K562 (cell line): Measurements from ENCODE around the gene GCM2.

DNA sequence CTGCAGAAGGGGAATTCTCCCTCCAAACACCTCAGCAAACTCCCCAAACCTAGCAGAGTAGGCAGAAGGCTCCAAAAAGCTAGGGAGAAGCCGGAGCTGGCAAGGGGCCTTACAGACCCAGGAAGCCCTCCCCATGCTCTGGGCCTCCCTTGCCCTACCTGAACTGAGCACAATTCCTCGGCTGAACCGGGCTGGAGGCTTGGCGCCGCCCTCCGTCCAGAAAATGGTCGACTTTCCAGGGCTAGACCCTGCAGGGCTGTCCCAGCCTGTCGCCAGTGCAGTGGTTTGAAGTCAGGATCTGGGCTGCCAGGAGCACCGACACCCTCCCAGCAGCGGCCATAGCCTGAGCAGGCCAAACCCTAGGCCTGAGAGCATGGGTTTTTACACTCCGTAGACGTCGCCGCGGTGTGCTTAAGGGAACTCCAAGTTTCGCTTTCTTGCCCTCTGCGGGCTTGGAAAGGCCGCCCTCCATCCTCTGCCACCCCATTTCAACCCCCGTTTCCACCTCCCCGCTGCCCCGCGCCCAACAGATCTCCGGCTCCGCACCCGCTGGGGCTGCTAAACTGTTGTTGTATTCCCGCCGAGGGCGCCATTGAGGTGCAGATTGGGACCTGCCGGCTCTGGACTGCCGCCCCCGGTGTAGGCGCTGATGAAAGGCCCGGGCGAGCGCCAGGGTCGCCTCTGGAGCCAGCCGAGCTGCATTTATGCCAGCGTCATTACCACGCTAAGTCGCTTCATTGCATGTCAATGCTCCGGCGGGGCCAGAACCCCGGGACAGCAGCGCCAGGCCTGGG lies 2.1 kb upstream of the TFAP2A start:
- RAMPAGE, long total RNA: no peak
- RRBS: 82% methylated on average over 17 of the region's 44 CpGs
PRO-cap:
- standard: no peak
- CoPRO, capped RNA only, 2 experiments: no peak in any of the 2 experiments
- CoPRO, capped and uncapped RNA, 2 experiments: no peak in any of the 2 experiments
- CoPRO, uncapped RNA only, 2 experiments: no peak in any of the 2 experiments
CAGE:
- cytosol, long polyA plus RNA: no peak
- long polyA plus RNA: no peak
- nucleolus, long total RNA: no peak
- nucleus, long polyA plus RNA: no peak

- RAMPAGE, long total RNA: no peak
- RRBS: no CpG with 5 or more reads among the region's 3 CpGs
PRO-cap:
- standard: bidirectional peak, plus-strand start at chr6:10519129, minus-strand start at chr6:10519016
- CoPRO, capped RNA only, 2 experiments: no peak in any of the 2 experiments
- CoPRO, capped and uncapped RNA, 2 experiments: no peak in any of the 2 experiments
- CoPRO, uncapped RNA only, 2 experiments: no peak in any of the 2 experiments
CAGE:
- cytosol, long polyA plus RNA: no peak
- long polyA plus RNA: no peak
- nucleolus, long total RNA: no peak
- nucleus, long polyA plus RNA: no peak
Observed at GRCh38 chr6:10518921-10519327, 2.2 kb upstream of the GCNT2 start.

- RAMPAGE, long total RNA: no peak
- RRBS: no CpG with 5 or more reads among the region's 10 CpGs
PRO-cap:
- standard: no peak
- CoPRO, capped RNA only, 2 experiments: no peak in any of the 2 experiments
- CoPRO, capped and uncapped RNA, 2 experiments: no peak in any of the 2 experiments
- CoPRO, uncapped RNA only, 2 experiments: no peak in any of the 2 experiments
CAGE:
- cytosol, long polyA plus RNA: no peak
- long polyA plus RNA: no peak
- nucleolus, long total RNA: no peak
- nucleus, long polyA plus RNA: no peak
Observed at GRCh38 chr6:10534411-10535073, 13.4 kb downstream of the GCNT2 start.

GRCh38 chr6:10559166-10560064 lies 38.3 kb downstream of the GCNT2 start:
- RAMPAGE, long total RNA: no peak
- RRBS: no CpG with 5 or more reads among the region's 8 CpGs
PRO-cap:
- standard: no peak
- CoPRO, capped RNA only, 2 experiments: no peak in any of the 2 experiments
- CoPRO, capped and uncapped RNA, 2 experiments: no peak in any of the 2 experiments
- CoPRO, uncapped RNA only, 2 experiments: no peak in any of the 2 experiments
CAGE:
- cytosol, long polyA plus RNA: no peak
- long polyA plus RNA: no peak
- nucleolus, long total RNA: no peak
- nucleus, long polyA plus RNA: no peak

- RAMPAGE, long total RNA: no peak
- RRBS: no CpG with 5 or more reads among the region's 23 CpGs
PRO-cap:
- standard: no peak
- CoPRO, capped RNA only, 2 experiments: peak in 1 of 2 experiments; most common plus-strand start chr6:10659558 (in 1); most common minus-strand start chr6:10659486 (in 1)
- CoPRO, capped and uncapped RNA, 2 experiments: no peak in any of the 2 experiments
- CoPRO, uncapped RNA only, 2 experiments: no peak in any of the 2 experiments
CAGE:
- cytosol, long polyA plus RNA: no peak
- long polyA plus RNA: no peak
- nucleolus, long total RNA: no peak
- nucleus, long polyA plus RNA: no peak
Observed at GRCh38 chr6:10659039-10659709, 35.2 kb downstream of the C6orf52 start.

DNA sequence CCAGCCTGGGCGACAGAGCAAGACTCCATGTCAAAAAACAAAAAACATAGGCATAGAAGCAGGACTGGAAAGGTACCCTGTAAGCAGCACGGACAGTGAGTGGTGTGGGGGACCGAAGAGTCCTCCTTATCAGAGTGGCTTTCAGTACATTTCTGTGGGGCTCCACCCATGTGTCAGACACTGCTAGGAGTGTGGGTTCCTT lies 3.7 kb downstream of the TMEM14C start:
- RAMPAGE, long total RNA: no peak
- RRBS: no CpG with 5 or more reads among the region's 3 CpGs
PRO-cap:
- standard: unidirectional peak, minus-strand start at position 101 of the sequence
- CoPRO, capped RNA only, 2 experiments: peak in 1 of 2 experiments; most common plus-strand start position 152 of the sequence (in 1); most common minus-strand start position 104 of the sequence (in 1)
- CoPRO, capped and uncapped RNA, 2 experiments: no peak in any of the 2 experiments
- CoPRO, uncapped RNA only, 2 experiments: no peak in any of the 2 experiments
CAGE:
- cytosol, long polyA plus RNA: no peak
- long polyA plus RNA: no peak
- nucleolus, long total RNA: no peak
- nucleus, long polyA plus RNA: no peak

DNA sequence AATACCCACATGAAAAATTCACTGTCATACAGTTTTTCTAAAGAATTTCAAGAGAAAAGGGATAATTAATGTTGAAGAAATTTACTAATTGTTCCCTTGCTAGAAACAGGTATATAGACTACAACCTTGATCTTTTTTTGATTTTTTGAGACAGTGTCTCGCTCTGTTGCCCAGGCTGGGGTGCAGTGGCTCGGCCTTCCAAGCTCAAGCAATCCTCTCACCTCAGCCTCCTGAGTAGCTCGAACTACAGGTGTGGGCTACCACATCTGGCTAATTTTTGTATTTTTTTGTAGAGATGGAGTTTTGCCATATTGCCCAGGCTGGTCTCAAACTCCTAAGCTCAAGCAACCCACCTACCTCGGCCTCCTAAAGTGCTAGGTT lies 40.3 kb downstream of the TMEM14B start:
- RAMPAGE, long total RNA: no peak
- RRBS: no CpG with 5 or more reads among the region's 4 CpGs
PRO-cap:
- standard: no peak
- CoPRO, capped RNA only, 2 experiments: no peak in any of the 2 experiments
- CoPRO, capped and uncapped RNA, 2 experiments: no peak in any of the 2 experiments
- CoPRO, uncapped RNA only, 2 experiments: no peak in any of the 2 experiments
CAGE:
- cytosol, long polyA plus RNA: no peak
- long polyA plus RNA: no peak
- nucleolus, long total RNA: no peak
- nucleus, long polyA plus RNA: no peak

DNA sequence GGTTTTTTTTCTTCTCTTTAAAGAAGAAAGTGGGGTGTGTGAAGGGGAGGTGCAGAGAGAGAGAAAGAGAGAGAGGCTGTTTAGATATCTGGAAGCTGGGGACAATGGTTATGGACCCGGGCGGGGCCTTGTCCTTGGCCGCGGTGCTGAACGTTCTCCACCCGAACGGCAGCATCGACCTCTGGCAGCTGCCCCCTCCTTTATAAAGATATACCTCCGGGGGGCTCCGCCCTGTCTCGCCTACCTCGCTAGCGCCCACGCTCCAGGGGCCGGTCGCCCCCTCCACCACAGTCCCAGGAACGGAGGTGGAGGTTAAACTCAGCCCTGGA lies at the start of gene GCM2:
Gene GCM2, minus strand, starts transcription at position 176 of the 329 bp plus-strand sequence.
- RAMPAGE, long total RNA: no peak
- RRBS: 58% methylated on average over 12 of the region's 17 CpGs
PRO-cap:
- standard: no peak
- CoPRO, capped RNA only, 2 experiments: no peak in any of the 2 experiments
- CoPRO, capped and uncapped RNA, 2 experiments: no peak in any of the 2 experiments
- CoPRO, uncapped RNA only, 2 experiments: no peak in any of the 2 experiments
CAGE:
- cytosol, long polyA plus RNA: no peak
- long polyA plus RNA: no peak
- nucleolus, long total RNA: no peak
- nucleus, long polyA plus RNA: no peak

DNA sequence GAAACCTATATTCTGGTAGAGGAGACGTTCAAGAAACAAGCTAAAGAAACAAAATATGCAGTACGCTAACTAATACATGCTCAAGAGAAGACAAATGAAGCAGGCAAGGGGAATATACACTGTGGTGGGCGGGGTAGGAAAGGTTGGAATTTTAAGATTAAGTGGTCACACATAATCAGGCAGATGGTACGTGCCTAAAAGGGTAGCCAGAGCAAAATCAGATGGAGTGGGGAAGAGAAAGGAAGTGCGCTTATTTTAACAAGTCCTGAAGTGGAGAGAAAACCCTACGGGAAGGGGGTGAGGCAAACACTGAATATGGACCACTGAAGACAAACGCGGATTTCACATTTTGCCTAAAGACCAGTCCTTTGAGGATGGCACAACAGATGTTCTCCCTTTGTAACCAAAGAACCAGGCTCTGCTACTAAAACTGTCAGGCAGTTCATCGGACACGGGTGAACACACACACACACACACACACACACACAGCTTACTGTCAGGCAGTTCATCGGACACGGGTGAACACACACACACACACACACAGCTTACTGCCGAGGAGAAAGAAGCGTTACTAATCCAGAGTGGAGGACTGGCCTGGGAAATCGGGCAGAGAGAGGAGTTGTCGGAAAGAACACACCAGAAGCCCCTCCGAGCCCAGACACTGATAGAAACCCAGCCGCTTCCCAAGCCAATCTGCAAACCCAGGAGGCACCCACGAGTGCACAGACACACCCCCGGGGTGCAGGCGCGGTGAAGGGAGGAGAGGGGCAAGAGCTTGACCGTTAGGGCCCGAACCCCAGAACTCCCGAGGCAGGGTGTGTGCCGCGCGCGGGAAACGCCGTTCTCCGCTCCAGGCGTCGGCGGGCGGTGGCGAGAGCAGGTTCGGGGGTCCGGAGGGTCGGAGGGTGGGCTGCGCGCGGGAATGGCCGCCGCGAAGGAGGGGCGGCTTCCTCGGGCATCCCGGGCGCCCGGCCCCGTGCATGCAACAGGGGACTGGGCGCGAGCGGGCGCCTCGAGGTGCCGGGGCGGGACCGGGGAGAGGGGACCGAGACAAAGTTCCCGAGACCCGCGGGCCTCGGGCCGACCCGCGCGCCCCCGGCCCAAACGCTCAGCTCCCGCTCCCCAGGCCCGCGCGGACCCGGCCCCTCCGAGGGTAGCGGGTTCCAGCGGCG lies 773 bp downstream of the ELOVL2 start:
- RAMPAGE, long total RNA: no peak
- RRBS: 29% methylated on average over 40 of the region's 80 CpGs
PRO-cap:
- standard: no peak
- CoPRO, capped RNA only, 2 experiments: no peak in any of the 2 experiments
- CoPRO, capped and uncapped RNA, 2 experiments: no peak in any of the 2 experiments
- CoPRO, uncapped RNA only, 2 experiments: no peak in any of the 2 experiments
CAGE:
- cytosol, long polyA plus RNA: no peak
- long polyA plus RNA: no peak
- nucleolus, long total RNA: no peak
- nucleus, long polyA plus RNA: no peak

GRCh38 chr6:11096057-11096551 lies 2.5 kb downstream of the SMIM13 start:
- RAMPAGE, long total RNA: no peak
- RRBS: no CpG with 5 or more reads among the region's 5 CpGs
PRO-cap:
- standard: no peak
- CoPRO, capped RNA only, 2 experiments: no peak in any of the 2 experiments
- CoPRO, capped and uncapped RNA, 2 experiments: no peak in any of the 2 experiments
- CoPRO, uncapped RNA only, 2 experiments: no peak in any of the 2 experiments
CAGE:
- cytosol, long polyA plus RNA: no peak
- long polyA plus RNA: no peak
- nucleolus, long total RNA: no peak
- nucleus, long polyA plus RNA: no peak

- RAMPAGE, long total RNA: no peak
- RRBS: no CpG with 5 or more reads among the region's 3 CpGs
PRO-cap:
- standard: no peak
- CoPRO, capped RNA only, 2 experiments: no peak in any of the 2 experiments
- CoPRO, capped and uncapped RNA, 2 experiments: no peak in any of the 2 experiments
- CoPRO, uncapped RNA only, 2 experiments: no peak in any of the 2 experiments
CAGE:
- cytosol, long polyA plus RNA: no peak
- long polyA plus RNA: no peak
- nucleolus, long total RNA: no peak
- nucleus, long polyA plus RNA: no peak
Observed at GRCh38 chr6:11188107-11188759, 44.2 kb downstream of the NEDD9 start.

DNA sequence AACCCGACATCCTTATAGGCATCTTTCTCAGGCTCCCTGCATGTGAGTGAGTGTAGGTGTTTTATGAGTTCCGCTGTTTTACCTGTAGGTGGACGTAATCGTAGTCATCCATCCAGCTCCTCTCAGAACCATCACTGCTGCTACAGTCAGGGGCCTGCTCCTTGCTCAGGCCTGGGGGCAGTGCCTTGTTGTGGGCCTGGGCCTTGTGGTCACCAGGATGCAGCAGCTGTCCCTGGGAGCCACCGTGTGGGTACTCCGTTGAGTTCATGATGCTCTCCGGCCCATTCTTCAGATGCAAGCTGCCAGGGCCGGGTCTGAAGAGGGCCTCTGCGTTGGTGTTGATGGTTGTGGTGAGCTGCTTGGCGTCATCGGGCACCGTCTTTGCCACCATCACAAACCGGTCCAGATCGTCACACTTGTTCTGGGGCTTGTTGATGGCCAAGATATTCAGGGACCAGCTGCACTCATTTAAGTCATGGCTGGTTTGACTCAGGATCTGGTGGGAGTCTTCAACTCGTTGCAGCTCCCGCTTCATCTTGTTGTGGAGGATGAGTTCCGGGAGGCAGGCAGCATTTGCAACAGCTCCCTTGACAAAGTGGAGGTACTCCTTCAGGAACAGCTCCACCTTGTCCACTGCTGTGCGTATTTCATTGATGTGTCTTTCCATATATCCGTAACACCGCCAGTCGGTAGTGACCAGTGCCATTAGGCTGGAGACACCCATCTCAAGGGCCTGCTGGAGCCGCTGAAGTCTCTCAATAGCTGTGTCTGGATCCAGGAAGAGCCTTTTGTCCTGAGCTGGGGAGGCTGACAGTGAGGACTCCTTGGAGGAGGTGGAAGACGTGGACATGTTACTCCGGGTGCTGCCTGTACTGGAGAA lies 42.3 kb downstream of the NEDD9 start:
- RAMPAGE, long total RNA: no peak
- RRBS: 5% methylated on average over 5 of the region's 24 CpGs
PRO-cap:
- standard: no peak
- CoPRO, capped RNA only, 2 experiments: no peak in any of the 2 experiments
- CoPRO, capped and uncapped RNA, 2 experiments: no peak in any of the 2 experiments
- CoPRO, uncapped RNA only, 2 experiments: no peak in any of the 2 experiments
CAGE:
- cytosol, long polyA plus RNA: no peak
- long polyA plus RNA: no peak
- nucleolus, long total RNA: no peak
- nucleus, long polyA plus RNA: no peak

- RAMPAGE, long total RNA: no peak
- RRBS: no CpG with 5 or more reads among the region's 7 CpGs
PRO-cap:
- standard: no peak
- CoPRO, capped RNA only, 2 experiments: no peak in any of the 2 experiments
- CoPRO, capped and uncapped RNA, 2 experiments: no peak in any of the 2 experiments
- CoPRO, uncapped RNA only, 2 experiments: no peak in any of the 2 experiments
CAGE:
- cytosol, long polyA plus RNA: no peak
- long polyA plus RNA: no peak
- nucleolus, long total RNA: no peak
- nucleus, long polyA plus RNA: no peak
Observed at GRCh38 chr6:11194874-11195192, 37.6 kb downstream of the NEDD9 start.

DNA sequence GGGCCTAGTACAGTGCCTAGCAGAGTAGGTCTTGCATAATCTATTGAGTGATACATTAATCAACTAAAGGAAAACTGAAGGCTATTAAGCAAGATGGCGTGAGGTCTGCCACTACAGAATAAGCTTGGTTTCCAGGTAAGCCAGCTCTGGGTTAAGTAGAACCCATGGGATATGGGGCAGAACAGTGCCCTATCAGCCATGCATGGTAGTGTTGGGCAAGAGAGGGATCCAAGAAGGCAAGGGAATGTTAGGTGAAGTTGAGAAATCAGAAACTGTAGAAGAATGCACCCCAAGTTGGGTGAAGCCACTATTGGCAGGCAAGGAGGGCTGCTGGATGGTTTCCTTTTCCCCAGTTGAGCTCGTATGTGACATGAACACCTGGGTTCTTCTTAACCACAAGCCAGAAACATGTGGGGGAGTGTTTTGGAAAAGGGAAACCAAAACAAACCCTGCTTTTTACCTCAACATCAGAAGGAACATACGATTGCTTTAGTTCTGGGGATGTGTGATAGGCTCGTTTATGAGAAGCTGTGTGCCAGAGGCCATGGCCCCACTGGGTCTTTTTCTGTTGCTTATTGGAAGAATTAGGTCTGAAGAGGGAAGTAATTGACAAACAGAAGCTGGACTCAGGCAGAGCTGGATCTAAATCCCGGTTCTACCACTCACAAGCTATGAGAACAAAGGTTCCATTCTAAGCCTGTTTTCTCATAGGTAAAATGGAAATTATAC lies 33.6 kb downstream of the NEDD9 start:
- RAMPAGE, long total RNA: no peak
- RRBS: no CpG with 5 or more reads among the region's 5 CpGs
PRO-cap:
- standard: no peak
- CoPRO, capped RNA only, 2 experiments: no peak in any of the 2 experiments
- CoPRO, capped and uncapped RNA, 2 experiments: no peak in any of the 2 experiments
- CoPRO, uncapped RNA only, 2 experiments: no peak in any of the 2 experiments
CAGE:
- cytosol, long polyA plus RNA: no peak
- long polyA plus RNA: no peak
- nucleolus, long total RNA: no peak
- nucleus, long polyA plus RNA: no peak

DNA sequence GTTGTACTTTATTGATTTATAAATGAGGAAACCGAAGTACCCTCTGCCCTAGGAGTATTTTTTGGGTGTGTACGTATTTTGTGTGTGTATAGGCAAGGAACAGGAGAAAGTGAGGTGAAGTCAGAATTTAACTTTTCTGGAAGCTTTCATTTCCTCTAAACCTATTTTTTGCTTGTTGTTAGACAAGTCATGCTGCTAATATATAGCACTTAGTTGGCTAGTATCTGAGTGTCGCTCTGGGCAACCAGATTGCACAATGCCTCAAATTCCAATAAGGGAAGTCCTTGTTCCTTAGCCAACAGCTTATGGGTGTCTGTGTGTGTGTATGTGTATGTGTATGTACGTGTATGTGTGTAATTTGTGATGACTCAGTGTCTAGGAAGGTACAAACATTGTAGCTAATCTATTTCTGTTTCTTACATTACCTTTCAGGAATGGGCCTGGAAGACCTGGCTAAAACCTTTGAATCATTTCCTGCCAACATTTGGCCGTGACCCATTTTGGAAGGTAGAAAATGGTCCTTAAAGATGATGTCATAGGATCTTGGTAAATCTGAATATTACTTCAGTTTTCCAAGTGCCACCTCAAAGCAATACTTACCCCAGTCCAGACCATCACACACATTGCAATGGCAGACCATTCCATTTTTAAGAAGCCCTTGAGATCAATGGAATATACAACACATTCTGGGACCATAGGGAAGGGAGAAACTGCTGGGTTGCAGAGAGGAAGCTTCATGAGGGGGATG lies 25.3 kb downstream of the NEDD9 start:
- RAMPAGE, long total RNA: no peak
- RRBS: no CpG with 5 or more reads among the region's 5 CpGs
PRO-cap:
- standard: no peak
- CoPRO, capped RNA only, 2 experiments: no peak in any of the 2 experiments
- CoPRO, capped and uncapped RNA, 2 experiments: no peak in any of the 2 experiments
- CoPRO, uncapped RNA only, 2 experiments: no peak in any of the 2 experiments
CAGE:
- cytosol, long polyA plus RNA: no peak
- long polyA plus RNA: no peak
- nucleolus, long total RNA: no peak
- nucleus, long polyA plus RNA: no peak

DNA sequence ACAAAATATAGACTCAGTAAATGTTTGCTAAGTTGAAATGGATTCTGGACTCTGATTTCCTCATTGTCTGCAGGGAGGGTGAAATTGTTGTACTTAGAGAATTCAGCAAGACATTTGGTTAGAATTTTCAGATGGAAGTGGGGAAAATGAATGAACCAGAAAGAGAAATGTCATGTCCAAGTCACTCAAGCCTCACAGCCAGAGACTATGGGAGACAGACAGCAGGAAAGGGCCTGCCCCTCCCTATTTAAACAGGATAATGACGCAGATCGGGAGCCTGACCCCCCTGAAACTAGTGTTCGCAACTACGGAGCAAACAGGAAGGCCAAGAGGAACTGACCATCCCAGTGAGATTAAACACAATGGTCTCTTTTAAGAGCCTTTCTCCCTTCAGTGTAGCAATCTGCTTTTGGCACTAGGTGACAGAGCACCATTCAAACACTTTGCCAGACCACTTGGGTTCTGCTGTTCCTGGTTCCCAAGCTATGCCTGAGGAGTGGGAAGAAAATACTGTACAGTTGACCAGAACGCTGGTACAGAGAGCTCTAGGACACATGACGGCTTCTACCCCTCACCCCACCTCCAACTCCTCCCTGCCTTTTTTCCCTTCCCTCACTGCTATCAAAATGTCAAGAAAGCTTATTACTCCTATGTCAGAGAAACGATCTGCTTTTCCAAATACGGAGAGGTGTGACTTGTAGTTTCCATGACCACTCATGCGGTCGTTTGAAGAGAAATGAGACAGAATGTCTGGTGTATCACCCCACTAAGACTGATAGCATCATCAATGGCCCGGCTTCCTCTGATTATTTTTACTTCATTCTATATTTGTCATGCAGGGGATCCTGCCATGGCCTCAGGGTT lies 13.6 kb downstream of the NEDD9 start:
- RAMPAGE, long total RNA: no peak
- RRBS: no CpG with 5 or more reads among the region's 11 CpGs
PRO-cap:
- standard: no peak
- CoPRO, capped RNA only, 2 experiments: no peak in any of the 2 experiments
- CoPRO, capped and uncapped RNA, 2 experiments: no peak in any of the 2 experiments
- CoPRO, uncapped RNA only, 2 experiments: no peak in any of the 2 experiments
CAGE:
- cytosol, long polyA plus RNA: no peak
- long polyA plus RNA: no peak
- nucleolus, long total RNA: no peak
- nucleus, long polyA plus RNA: no peak

GRCh38 chr6:11227348-11227862 lies 5.1 kb downstream of the NEDD9 start:
- RAMPAGE, long total RNA: no peak
- RRBS: no CpG with 5 or more reads among the region's 3 CpGs
PRO-cap:
- standard: no peak
- CoPRO, capped RNA only, 2 experiments: no peak in any of the 2 experiments
- CoPRO, capped and uncapped RNA, 2 experiments: no peak in any of the 2 experiments
- CoPRO, uncapped RNA only, 2 experiments: no peak in any of the 2 experiments
CAGE:
- cytosol, long polyA plus RNA: no peak
- long polyA plus RNA: no peak
- nucleolus, long total RNA: no peak
- nucleus, long polyA plus RNA: no peak

DNA sequence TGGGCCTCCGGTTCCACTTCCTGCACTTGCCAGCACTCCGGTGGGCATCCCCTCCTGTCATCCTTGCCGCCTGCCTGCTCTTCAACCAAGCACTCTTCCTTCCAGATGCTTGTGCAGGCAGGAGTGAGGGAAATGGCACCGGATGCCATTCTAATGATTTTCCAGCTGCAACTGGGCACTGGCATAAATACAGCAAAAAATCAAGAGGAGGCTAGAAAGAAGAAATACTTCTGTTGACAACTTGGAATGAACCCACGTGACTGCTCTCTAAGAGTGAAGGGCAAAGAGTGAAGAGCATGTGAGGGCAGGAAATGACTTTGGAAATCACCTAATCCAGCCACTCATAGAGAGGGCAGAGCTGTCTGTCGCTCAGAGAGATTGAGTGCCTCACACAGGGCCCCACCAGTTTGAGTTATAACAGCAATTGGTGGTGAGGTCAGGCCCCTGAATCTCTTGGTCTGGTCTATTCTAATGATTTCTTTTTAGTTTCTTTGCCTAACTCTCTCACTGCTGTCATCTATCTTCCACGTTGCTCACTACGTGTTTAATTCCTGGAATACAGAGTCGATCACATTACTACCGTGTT lies 3.9 kb upstream of the NEDD9 start:
- RAMPAGE, long total RNA: no peak
- RRBS: 25% methylated on average over 2 of the region's 10 CpGs
PRO-cap:
- standard: no peak
- CoPRO, capped RNA only, 2 experiments: no peak in any of the 2 experiments
- CoPRO, capped and uncapped RNA, 2 experiments: no peak in any of the 2 experiments
- CoPRO, uncapped RNA only, 2 experiments: no peak in any of the 2 experiments
CAGE:
- cytosol, long polyA plus RNA: no peak
- long polyA plus RNA: no peak
- nucleolus, long total RNA: no peak
- nucleus, long polyA plus RNA: no peak